ENCODE results near the genes TCF3 and AP3D1.

- PRO-cap = unidirectional peak, minus-strand start at chr19:1652596; unidirectional peak, minus-strand start at chr19:1652648
These were observed at the start of gene TCF3 for GRCh38 chr19:1651994-1652986. Gene TCF3 (minus strand): TSS chr19:1652615.

GRCh38 chr19:1766675-1767097, 13.4 kb downstream of the ONECUT3 start:
- PRO-cap = no peak

GRCh38 chr19:1795552-1795759, 16.6 kb downstream of the ATP8B3 start:
- PRO-cap = no peak

- PRO-cap = bidirectional peak, plus-strand start at chr19:1847942, minus-strand start at chr19:1847736
These were observed 823 bp downstream of the REXO1 start for GRCh38 chr19:1847169-1848150.

GRCh38 chr19:1860742-1861088, 2.7 kb downstream of the KLF16 start:
- PRO-cap = no peak

DNA sequence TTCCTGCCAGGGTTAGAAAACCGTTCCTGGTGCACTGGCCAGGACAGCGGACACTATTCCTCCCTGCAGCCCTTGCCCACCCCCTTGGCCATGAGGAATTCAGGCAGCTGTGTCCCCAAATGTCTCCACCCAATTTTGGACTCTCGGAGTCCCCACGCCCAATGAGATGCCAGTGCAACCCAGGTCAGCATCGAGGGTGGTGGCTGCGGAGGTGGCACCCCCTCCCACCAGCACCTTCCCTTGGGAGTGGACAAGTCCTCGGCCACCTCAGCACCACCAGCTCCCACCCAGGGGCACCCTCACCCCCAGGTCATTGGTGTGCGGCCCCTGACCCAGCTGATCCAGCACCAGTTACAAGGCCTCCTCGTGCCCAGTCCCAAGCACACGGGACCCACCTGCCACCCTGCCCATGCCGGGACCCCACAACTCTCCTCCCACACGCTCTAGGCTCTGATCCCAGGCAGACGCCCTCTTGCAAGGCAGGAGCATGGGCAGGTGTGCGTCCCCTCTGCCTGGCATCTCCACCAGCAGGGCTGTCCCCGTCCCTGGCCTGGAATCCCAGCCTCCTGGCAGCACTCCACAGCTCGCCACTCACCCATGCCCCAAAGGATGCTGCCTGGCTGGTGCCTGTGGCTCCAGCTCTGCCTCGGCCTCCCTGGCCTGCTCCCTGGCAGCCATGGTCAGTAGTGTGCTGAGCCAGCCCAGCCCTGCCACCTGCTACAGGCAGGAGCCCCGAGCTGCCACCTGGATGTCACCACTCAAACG, 7.0 kb downstream of the ABHD17A start:
- PRO-cap = no peak

DNA sequence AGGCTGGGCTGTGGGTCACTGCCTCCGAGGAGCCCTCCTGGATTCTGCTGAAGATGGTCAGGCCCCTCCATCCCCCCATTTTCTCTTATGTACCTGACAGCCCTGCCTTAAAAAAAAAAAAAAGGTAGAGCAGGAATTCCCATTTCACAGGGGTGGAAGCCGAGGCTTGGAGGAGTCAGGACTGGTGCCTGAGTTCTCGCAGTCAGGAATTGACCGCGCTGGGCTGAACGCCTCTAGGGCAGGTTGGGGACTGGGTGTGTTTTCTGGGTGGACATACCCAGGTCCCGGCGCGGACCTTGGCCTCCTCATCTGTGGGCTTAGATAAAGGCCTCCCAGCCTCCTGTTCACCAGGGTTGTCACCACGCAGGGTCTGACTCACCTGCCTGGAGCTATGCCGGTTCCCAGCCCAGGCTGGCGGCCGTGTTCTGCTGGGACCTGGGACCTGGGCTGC, 2.1 kb downstream of the ADAT3 start:
- PRO-cap = no peak

GRCh38 chr19:1924203-1925104, 16.5 kb upstream of the CSNK1G2 start:
- PRO-cap = no peak

GRCh38 chr19:1933164-1933675, 7.8 kb upstream of the CSNK1G2 start:
- PRO-cap = no peak

- PRO-cap = no peak
These were observed 34.9 kb downstream of the BTBD2 start for GRCh38 chr19:1980332-1981268.

DNA sequence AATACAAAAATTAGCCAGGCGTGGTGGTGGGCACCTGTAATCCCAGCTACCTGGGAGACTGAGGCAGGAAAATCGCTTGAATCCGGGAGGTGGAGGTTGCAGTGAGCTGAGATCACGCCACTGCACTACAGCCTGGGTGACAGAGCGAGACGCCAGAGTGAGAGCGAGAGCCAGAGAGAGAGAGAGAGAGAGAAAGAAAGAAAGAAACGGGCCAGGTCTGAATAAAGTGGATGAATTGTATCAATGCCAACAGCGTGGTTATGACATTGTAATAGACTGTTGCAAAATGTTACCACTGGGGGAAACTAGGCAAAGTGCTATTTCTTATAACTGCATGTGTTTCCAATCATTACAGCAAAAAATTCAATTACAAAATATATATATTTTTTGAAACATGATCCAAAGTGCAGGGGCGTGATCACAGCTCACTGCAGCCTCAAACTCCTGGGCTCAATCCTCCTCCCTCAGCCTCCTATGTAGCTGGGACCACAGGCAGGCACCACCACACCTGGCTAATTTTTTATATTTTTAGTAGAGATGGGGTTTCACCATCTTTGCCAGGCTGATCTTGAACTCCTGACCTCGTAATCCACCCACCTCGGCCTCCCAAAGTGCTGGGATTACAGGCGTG, 11.9 kb upstream of the BTBD2 start:
- PRO-cap = no peak

GRCh38 chr19:2037984-2039147, 12.7 kb downstream of the MKNK2 start:
- PRO-cap = no peak

DNA sequence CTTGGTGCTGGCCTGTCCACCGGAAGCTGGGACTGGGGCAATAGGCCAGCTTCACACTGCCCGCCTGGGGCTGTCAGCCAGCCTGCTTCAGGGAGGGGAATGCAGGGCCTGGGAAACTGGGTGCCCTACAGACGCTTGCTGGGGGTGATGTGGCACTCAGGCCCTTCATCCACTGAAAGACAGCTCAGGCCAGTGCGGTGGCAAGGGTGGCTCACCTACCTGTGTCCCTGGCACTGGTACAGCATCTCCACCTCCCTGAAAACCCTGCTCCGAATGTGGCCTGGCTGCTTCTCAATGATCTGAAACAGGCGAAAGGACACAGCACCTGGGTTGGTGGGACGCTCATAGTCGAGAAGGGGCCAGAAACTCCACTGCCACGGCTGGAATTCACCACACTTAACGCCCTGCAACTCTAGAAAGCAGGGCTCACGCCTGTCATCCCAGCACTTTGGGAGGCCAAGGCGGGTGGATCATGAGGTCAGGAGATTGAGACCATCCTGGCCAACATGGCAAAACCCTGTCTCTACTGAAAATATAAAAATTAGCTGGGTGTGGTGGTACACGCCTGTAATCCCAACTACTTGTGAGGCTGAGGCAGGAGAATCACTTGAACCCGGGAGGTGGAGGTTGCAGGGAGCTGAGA, 7.6 kb downstream of the MKNK2 start:
- PRO-cap = no peak

- PRO-cap = no peak
These were observed 6.8 kb downstream of the MKNK2 start for GRCh38 chr19:2043927-2044880.

DNA sequence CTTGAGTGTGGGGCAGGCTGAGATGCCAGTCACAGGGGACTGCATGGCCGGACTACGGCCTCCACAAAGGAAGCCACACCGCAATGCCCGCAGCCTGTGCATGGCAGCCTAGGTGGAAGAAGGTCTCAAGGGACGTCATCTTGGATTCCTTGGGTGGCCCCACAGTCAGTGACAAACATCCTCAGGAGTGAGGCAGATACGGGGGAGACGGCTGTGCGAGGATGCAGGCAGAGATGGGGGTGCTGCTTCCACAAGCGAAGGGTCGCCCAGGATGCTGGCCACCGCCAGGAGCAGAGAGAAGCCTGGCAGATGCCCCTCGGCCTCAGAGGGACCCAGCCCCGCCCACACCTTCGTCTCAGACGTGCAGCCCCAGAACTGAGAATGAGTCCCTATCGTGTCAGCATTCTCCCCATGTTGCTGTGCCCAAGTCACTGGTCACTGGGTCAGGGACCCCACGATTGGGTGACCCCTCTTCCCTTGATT, 16.8 kb downstream of the MOB3A start:
- PRO-cap = no peak

DNA sequence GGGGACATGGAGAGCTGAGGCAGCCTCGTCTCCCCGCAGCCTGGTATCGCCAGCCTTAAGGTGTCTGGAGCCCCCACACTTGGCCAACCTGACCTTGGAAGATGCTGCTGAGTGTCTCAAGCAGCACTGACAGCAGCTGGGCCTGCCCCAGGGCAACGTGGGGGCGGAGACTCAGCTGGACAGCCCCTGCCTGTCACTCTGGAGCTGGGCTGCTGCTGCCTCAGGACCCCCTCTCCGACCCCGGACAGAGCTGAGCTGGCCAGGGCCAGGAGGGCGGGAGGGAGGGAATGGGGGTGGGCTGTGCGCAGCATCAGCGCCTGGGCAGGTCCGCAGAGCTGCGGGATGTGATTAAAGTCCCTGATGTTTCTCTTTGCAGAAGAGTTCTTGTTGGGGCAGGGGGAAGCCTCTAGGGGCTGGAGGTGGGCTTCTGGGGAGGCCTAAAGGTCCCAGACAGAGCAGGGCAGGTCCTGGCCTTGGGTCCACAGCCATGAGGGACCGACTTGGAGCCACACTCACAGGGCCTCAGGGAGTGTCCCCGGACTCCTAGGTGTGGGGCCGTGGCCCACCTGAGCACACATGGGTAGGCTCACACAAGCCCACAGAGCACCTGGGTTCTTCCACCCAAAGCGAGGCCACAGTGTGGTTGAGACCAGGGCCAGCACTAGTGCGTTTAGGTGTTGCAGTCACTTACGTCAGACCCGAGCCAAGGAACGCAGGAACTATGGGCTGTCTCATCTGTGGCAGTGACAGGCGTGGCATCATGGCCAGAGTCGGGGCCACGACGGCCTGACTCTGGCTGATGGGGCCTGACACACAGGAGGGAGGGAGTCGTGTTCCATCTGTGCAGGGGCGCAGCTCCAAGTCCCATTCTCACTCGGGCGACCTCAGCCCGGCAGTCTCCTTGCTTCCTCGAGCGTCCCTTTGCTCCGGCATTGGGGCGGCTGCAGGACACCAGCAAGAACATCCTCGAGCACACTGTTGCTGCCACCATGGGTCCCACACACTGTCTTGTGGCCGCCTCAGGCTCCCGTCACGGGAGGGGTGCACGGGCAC, 2.8 kb downstream of the IZUMO4 start:
- PRO-cap = no peak

- PRO-cap = no peak
These were observed 18.7 kb downstream of the AP3D1 start for GRCh38 chr19:2132264-2133560.

GRCh38 chr19:2150837-2151784, at the start of gene AP3D1:
Gene AP3D1 (minus strand): TSS chr19:2151566.
- PRO-cap = unidirectional peak, minus-strand start at chr19:2151542

- PRO-cap = unidirectional peak, minus-strand start at chr19:2164514
These were observed 711 bp downstream of the DOT1L start for GRCh38 chr19:2164326-2164961.

- PRO-cap = no peak
These were observed 19.2 kb downstream of the PLEKHJ1 start for GRCh38 chr19:2216666-2217517.

Measured in sternocleidomastoid (tissue), 1 donor.